OCI-LY7 (cell line): ENCODE measurements around a stretch of chr15.

GRCh38 chr15:66408606-66409212 is 22.0 kb downstream of the MAP2K1 start:
- PRO-cap: no peak
- RAMPAGE, long total RNA: no peak

- PRO-cap: no peak
- RAMPAGE, long total RNA: no peak
Measured at GRCh38 chr15:66484751-66485325, 12.7 kb downstream of the SNAPC5 start.

- PRO-cap: no peak
- RAMPAGE, long total RNA: no peak
Measured at GRCh38 chr15:66490660-66491396, 6.7 kb downstream of the SNAPC5 start.

- PRO-cap: no peak
- RAMPAGE, long total RNA: no peak
Measured at GRCh38 chr15:66500900-66501734, 3.5 kb downstream of the RPL4 start.

GRCh38 chr15:66630872-66631486 is 65.2 kb upstream of the LCTL start:
- PRO-cap: no peak
- RAMPAGE, long total RNA: no peak

DNA sequence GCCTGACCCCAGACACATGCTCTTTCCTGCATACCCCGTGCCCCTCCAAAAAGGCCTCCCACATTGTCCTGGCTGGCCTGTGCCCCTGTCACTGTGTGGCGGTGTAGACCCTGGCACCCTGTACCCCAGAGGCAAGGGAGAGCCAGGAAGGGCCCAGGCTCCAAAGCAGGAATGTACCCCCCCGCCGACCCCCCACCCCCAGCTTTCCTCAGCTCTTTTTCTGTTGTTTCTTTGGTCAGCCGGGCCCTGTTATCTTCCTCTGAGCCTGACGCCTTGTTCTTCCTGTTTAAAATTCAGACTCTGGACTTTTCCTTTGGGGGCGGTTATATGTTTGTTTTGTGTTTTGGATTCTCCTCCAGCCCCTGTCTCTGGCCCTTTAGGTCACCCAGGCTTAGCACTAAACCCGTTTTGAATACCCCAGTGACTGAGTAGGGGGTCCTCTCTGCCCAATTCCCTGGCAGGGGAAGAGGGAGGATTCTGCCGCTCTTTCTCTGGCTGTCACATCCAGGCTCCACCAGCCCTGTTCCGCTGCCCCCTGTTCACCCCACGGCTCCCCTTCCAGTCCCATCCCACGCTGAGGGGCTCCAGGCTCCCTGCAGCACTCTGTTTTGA is 57.6 kb upstream of the SMAD6 start:
- PRO-cap: no peak
- RAMPAGE, long total RNA: no peak

DNA sequence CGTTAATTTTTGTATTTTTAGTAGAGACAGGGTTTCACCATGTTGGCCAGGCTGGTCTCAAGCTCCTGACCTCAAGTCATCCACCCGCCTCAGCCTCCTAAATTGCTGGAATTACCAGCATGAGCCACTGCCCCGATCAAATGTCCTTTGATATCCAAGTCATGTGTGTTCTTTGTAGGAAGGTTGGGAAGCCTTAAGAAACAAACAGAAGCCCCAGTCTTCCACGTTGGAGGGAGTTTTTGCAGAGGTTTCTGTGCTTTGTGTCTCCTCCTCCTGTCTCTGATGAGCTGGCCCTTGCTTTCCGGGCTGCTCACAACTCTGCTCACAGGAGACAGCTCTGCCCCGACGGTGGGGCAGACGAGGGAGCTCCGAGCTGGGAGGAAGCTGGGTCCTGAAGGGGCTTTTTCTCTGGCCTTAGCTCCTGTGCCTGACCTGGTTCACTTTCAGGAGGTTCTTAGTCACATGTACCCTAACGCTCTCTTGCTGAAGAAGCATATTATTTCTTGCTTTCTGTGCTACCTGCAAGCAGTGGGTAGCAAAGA is 52.8 kb upstream of the SMAD6 start:
- PRO-cap: no peak
- RAMPAGE, long total RNA: no peak

GRCh38 chr15:66662313-66662909 is 39.6 kb upstream of the SMAD6 start:
- PRO-cap: no peak
- RAMPAGE, long total RNA: no peak

- PRO-cap: bidirectional peak, plus-strand start at chr15:66693165, minus-strand start at chr15:66693078
- RAMPAGE, long total RNA: no peak
Measured at GRCh38 chr15:66692801-66693248, 9.2 kb upstream of the SMAD6 start.

GRCh38 chr15:66706287-66706896 is 4.4 kb downstream of the SMAD6 start:
- PRO-cap: no peak
- RAMPAGE, long total RNA: no peak

- PRO-cap: no peak
- RAMPAGE, long total RNA: no peak
Measured at GRCh38 chr15:66774055-66774763, 72.2 kb downstream of the SMAD6 start.

- PRO-cap: no peak
- RAMPAGE, long total RNA: no peak
Measured at GRCh38 chr15:67063618-67064705, 1.4 kb upstream of the SMAD3 start.

- PRO-cap: no peak
- RAMPAGE, long total RNA: no peak
Measured at GRCh38 chr15:67118585-67119289, 53.3 kb downstream of the SMAD3 start.

DNA sequence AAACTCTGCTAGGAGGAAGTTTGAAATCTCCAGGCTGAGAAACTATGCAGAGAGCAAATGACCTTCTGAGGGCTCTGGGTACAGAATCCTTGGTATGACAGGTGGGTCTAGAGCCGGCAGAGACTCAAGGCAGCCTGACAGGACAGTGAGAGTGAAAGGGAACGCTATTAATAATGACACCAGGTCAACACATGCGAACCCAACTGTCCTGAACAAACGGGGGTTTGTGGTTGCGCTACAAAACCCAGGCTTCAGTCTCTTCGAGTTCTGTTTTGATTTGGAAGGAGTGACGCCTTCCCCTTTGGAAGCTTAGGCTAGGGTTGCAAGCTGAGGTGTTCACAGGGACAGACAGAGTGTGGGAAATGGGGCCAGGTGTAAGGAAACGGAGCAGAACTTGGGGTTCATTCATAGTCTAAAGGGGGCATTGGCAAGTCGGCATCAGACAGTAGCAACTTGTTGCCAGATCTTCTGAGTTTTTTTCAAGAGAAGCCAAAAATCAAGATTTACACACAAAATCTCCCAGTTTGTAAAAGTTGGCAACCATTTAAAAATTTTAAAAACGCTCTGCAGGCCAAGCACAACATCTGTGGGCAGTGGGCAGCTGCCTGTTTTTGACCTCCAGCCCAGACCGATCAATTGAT is 75.2 kb downstream of the SMAD3 start:
- PRO-cap: no peak
- RAMPAGE, long total RNA: no peak

DNA sequence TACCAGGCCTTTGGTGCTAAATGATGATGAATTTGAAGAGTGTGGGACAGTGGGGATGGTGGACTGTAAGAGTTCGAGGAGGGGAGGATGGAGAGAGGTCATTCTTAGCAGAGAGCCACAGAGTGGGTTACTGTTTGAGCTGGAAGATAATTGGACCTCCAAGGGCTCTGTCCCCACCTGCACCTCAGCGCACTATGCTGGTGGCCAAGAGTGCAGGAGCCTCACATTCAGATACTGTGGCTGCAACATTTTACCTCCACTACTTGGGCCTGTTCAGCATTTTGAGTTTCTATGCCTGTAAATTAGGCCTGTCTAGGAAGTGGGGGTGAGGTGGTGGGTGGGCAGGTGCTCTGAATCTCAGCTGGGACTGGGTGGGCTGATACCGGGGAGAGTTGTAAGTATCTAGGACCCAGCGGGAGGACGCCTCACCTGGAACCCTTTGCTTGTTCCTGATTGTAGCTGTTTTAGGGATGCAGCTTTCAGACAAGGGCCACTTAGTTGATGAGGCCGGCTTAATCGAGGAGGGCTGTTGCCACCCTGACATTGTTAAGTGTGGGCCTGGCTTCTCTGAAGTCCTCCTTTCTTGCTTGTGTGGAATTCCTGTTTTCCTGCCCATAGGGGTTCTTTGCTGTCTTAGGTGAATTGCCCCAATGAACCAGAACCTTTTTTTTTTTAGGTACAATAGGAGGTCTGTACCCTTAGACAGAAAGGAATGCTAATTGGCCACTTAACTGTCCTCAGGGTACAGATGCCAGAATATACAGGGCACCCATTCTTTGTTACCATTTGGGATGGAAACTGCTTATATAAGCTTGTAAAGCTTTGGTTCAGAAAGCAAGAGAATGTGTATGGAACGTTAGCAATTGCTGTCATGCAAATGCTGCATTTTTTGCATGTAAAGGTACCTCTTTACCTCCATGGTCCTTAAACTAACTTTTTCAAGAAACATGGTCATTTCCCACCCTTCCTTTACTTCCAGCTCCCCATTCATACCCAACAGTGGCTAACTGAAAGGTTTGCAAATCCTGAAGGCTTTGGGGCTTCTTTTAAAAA is 83.9 kb downstream of the SMAD3 start:
- PRO-cap: no peak
- RAMPAGE, long total RNA: no peak

DNA sequence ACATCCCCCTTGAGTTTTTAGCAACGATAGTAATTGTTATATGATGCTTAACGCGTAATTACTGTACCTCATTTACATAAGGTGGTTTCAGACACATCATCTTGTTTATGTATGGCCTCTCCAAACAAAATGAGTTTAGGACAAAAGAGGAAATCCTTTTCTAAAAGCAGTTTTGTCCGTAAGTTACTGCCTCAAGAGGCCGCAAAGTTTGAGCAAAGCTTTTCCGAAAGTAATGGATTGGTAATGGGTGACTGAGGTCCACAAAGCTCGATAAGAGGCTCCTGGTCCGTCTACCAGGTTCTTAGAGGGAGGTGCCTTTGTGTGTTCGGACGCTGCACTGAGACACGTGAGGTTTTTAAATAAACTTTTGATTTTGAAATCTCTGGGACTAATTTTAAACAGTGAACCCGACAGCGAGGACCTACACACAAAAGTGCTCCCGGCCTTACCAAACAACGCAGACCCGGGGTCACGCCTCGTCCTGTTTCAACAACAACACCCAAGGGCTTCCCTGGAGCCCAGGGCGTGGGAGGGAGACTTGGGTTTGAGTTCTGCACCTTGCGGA is 519 bp upstream of the C15orf61 start:
- PRO-cap: no peak
- RAMPAGE, long total RNA: no peak

GRCh38 chr15:67792389-67792784 is 32.9 kb upstream of the SKOR1 start:
- PRO-cap: no peak
- RAMPAGE, long total RNA: no peak

DNA sequence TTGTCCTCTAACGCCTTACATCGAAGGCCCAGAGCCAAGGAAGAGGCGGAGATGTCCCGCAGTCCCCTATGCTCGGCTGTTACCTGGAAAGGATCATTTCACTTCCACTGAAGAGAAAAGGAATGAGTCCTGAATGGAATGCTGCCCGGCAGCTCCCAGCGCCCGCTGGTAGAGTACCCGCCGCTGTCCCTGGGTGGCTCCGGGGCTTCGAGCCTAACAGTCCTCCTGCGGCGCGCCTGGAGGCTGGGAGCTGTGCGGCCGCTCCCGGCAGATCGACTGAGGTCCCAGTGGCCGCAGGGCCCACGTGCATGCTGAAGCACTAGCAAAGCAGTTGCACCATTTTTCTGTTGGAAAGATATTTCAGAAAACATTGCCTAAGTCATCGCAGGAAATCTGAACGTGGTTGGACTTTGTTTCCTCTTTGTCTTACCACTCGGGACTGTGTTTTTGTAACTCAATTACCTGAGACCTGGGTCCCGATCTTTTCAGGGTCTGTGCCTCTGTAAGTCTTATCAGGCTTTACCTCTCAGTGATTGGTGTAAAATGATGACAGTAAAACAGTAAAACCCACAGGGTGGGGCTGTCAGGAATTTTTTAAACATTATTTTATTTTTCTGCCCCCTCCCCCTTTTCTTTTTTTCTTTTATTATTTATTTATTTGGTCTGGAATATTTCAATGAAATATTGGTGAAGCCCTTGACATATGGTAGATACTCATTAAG is 13.6 kb downstream of the SKOR1 start:
- PRO-cap: no peak
- RAMPAGE, long total RNA: no peak

- PRO-cap: no peak
- RAMPAGE, long total RNA: no peak
Measured at GRCh38 chr15:67851307-67851738, 26.0 kb downstream of the SKOR1 start.

- PRO-cap: no peak
- RAMPAGE, long total RNA: no peak
Measured at GRCh38 chr15:67927631-67928216, 102.4 kb downstream of the SKOR1 start.